AG09319 (cell line): ENCODE measurements around the gene SKOR1.

GRCh38 chr15:66720930-66721911 lies 19.2 kb downstream of the SMAD6 start:
- RRBS = no CpG with 5 or more reads among the region's 12 CpGs

DNA sequence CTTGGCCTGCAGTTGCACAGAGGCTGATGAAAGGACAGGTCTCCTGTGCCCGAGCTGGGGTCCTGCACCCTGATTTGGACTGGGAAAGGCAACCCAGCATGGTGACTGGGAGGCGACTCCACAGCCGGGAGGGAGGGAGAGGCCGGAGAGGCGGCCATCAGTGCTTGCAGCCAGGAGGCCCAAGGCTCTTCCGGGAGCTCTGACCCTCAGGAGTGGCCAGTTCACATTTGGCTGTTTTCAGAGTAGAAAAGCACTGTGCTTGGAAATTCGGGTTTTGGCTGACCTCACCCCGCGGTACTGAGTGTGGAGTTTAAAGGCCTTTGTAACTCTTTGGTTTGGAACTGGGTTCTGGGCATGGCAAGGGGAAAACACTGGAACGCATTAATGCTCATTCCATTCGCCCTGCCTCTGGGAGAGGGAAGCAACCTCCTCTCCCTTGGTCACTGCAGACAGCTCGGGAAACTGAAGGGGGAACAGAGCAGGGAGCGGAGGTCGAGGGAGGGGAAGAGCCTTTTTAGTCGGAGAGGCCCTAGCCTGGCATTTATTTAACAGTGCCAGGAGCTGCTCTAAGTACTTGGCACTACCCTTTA lies 32.0 kb downstream of the SMAD6 start:
- RRBS = 18% methylated on average over 3 of the region's 15 CpGs

GRCh38 chr15:66765560-66766729 lies 63.9 kb downstream of the SMAD6 start:
- RRBS = no CpG with 5 or more reads among the region's 15 CpGs

- RRBS = no CpG with 5 or more reads among the region's 4 CpGs
Observed at GRCh38 chr15:66783943-66784142, 81.8 kb downstream of the SMAD6 start.

DNA sequence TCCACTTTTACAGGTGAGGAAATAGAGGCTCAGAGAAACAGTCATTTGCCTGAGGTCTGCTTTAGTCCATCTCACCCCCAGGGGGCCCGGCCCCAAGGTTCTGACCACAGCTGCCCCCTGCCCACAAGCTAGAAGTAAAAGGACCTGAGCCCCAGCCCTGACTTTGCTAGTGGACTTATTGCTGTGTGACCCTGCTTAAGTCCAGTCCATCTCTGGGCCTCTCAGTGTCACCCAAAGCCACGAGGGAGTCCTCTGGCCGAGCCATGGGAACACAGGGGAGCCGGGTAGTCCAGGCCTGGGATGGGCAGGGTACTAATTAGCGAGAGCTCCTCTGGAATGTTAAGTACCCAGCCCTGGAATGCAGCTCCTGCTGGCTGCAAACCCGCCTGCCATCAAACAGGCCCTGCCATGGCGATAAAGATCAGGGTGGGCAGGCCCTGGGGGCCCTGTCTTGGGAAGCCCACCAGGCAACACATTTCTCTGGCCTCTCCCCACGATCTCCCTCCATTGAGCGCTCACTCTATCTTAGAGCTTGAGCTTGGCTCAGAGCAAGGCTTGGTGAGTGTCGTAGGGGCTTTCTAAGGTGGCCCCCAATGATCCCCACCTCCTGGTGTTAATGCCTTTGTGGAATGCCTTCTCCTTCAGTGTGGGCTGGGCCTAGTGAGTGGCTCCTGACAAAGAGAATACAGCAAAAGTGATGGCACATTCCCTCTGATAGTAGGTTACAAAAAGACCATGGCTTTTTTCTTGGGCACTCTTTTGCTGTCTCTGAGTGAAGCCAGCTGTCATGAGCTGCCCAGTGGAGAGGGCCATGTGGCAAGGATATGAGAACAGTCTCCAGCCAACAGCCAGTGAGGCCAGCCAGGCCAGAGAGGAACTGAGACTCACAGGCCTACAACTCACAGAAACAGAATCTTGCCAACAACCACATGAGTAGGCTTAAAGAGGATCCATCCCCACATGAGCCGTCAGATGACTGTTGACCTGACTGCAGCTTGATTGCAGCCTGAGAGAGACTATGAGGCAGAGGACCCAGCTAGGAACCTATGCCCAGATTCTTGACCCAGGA lies 133.1 kb downstream of the SMAD6 start:
- RRBS = no CpG with 5 or more reads among the region's 11 CpGs

DNA sequence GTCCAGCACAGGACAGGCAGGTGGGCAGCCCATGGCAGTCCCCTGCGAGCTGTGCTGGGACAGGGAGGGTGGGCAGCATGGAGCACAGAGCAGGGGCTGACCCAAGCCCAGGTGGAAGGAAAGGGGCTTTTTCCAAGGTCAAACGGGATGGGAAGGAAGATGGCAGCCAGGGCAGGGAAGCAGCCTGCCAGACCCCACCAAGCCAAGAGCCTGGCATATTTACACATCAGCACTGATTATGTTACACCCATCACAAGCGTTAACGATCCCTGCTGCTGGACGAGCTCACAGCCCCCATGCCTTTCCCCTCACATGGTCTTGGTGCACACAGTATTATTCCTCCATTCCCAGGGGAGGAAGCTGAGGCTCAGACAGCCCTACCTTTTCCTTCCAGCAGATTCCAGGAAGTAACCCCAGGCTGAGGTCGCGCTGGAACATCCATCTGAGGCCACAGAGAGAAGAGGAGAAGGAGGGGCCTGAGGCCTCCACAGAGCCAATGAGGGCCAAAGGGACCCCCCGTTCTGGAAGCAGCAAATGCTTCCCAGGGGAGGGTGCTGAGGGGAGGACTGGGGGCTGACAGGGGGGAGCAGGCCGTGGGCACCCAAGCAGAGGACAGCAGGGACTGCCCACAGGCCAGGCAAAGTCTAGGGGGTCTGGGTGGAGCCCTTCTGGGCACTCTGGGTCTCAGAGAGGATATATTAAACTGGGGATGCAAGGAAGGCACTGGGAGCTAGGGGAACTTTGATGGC lies 175.9 kb downstream of the SMAD6 start:
- RRBS = no CpG with 5 or more reads among the region's 9 CpGs

- RRBS = no CpG with 5 or more reads among the region's 13 CpGs
Observed at GRCh38 chr15:67013655-67014214, 51.7 kb upstream of the SMAD3 start.

GRCh38 chr15:67033454-67033921 lies 31.9 kb upstream of the SMAD3 start:
- RRBS = 26% methylated on average over 9 of the region's 53 CpGs

- RRBS = no CpG with 5 or more reads among the region's 2 CpGs
Observed at GRCh38 chr15:67039798-67040035, 25.7 kb upstream of the SMAD3 start.

DNA sequence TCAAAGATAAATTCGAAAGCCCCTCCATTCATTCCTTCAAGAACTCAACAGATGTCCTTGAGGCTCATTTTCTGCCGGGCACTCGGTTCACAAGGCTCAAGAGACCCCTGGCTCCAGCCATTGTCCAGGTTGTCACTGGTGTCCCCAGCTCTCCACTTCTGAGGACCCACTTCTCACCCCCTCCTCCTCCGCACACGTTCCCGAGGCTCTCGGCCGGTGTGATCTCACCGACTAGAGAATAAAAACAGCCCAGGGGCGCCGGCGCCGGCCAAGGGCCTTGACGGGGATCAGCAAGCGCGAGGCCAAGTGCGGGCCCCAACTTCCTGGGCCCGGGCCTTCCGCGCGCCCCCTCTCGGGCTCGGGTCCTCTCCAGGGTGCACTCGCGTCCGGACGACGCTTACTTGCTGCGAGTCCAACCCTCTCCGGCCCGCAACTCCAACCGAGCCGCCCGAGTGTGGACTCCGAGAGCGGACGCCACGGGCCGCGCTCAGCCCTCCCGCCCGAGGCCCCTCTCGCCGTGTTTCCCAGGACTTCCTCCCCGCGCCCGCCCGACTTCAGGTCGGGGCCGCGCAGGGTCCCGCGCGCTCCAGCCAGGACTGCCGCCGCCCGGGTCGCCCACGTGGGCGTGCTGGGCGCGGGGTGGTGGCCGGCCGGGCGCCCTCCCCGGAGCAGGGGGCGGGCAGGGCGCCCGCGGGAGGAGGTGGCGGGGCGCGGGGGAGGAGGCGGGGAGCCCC lies 422 bp upstream of the SMAD3 start:
- RRBS = 2% methylated on average over 33 of the region's 74 CpGs

DNA sequence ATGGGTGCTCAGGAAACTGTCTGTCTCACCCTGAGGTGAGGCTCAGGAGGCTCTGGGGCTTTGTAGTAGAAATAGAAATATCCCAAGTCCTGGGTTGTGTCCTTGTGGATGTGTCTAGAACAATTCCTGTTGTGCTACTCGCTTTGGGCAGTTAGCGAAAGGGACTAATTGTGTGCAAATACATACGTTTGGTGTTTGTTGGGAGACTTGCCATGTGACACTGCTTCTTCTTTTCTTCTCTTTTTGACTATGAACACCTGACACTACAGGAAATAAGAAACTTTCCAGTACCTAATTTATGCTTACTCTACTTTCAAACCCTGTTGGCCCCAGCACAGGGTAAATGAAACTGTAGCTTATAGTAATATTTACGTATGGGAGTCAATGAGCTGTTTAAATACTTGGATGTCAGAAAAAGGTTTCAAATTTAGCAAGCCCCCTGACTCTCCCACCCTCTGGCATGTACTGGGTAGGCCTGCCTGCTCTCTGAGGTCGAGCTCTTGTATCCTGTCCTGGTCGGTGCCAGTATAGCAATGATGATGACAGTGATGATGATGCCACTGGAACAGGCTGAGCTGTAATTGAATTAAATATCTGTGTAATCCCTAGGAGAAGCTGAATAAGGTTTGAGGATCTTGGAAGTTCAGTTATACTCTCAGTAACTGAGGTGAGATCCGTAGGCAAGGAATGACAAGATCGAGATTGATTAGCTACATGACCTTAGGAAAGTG lies 35.8 kb downstream of the SMAD3 start:
- RRBS = no CpG with 5 or more reads among the region's 8 CpGs

DNA sequence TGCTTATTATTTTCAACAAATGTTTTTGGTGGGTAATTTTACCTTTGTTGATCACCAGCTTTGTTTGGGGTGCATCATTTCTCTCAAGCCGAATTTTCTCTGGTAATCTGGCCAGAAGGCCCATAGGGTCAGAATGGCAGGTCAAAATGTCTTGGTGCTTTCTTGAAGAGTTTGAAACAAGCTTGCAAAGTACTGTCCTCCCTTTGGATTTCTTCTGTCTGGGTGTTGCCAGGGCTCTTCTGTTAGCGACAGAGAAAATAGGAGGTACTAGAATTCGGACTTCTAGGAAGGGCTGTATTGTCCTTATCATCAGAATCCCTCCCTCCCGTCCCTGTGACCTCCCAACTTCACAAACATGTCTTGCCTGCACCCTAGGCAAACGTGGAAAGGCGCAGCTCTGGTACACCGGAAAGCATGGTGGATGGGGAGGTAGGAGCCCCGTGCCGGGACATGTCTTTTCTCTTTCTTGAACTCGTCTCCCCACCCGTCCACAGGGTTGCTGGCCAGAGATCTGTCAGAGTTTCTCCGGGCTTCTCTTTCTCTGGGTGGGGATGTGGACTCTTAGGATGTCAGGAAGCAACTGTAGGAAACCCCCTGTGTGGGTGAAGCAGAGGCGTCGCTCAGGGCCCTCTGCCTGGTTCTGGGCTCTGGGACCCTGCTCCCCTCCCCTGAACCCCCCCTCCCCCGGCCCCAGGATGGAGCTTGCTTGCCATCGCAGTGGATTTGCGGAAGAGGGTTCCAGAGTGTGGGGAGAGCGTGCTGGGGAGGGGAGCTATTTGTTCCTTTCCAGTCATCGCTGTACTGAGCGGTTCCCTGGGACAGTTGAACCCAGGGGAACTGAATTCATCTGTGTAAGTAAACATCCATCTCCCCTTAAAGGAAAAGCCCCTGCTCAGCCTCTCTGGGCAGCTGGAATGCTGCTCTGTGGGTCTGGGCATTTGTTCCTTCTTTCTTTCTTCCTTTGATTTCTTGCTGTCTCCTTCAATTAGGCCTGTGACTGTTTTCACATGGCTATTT lies 72.6 kb downstream of the SMAD3 start:
- RRBS = 25% methylated on average over 4 of the region's 20 CpGs

DNA sequence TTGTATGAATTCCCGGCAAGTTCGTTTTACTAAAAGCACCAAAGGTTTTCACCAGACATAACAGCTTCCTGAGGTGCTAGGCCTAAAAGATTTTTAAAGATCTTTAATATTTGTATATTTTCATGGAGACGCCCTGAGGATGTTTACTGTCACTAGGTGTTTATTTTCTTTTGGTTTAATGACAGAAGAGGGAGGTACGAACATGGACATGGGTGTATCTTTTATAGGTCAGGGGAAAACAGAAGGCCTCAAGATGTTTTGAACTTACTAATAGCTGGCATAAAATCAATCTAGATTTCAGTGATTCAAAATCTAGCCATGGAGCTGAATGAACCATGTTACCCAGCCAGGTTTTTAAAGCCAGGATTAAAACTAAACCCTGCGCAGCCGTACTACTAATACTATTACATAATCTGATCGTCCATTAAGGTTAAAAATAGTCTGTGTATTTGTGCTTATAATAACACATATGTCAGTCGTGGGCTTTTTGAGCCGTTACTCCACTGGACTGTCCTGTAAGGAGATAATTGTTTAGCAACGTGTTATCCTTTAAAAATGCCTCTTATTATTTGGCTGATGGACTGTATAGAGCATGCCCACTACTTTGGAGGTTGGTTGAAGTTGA lies 1.2 kb downstream of the C15orf61 start:
- RRBS = no CpG with 5 or more reads among the region's 10 CpGs

DNA sequence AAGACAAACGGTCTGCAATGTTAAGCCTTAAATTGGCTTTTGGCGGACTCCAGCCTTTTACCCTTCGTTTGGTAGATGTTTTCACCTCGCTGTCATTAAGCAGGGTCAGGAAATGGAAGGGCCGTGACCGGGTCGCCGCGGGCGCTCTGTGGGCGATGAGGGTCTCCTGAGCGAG lies 289 bp upstream of the MAP2K5 start:
- RRBS = 0% methylated on average over 6 of the region's 12 CpGs

DNA sequence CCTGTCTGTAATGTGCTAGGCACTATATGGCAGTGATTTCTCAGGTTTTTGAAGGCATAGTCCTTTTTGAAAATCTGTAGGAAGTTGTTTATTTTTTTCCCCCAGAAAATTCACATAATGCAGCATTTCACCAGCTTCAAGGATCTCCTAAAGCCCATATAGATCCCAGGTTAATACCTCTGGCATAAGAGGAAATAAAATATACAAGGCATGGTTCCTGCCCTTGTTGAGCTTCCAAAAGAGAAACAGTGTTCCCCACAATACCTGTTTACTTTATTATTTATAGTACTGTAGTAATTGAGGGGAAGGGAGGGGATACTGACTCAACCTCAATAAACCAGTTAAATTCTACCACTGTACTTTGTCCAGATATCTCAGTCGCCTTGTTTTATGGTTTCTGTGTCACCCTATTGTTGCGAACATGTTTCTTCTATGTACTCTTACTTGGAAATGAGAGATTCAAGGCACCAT lies 28.6 kb downstream of the MAP2K5 start:
- RRBS = no CpG with 5 or more reads among the region's 2 CpGs

GRCh38 chr15:67825111-67825802 lies at the start of gene SKOR1:
SKOR1 (plus strand) TSS chr15:67825509.
- RRBS = 3% methylated on average over 6 of the region's 48 CpGs

GRCh38 chr15:67961308-67961753 lies 92.8 kb upstream of the PIAS1 start:
- RRBS = no CpG with 5 or more reads among the region's 2 CpGs

- RRBS = no CpG with 5 or more reads among the region's 31 CpGs
Observed at GRCh38 chr15:67967815-67968548, 86.1 kb upstream of the PIAS1 start.

- RRBS = 2% methylated on average over 17 of the region's 31 CpGs
Observed at GRCh38 chr15:68054682-68055141, 597 bp downstream of the PIAS1 start.

GRCh38 chr15:68193453-68194308 lies 11.5 kb downstream of the CALML4 start:
- RRBS = no CpG with 5 or more reads among the region's 6 CpGs